MCF 10A (cell line): ENCODE measurements around a stretch of chr6.

DNA sequence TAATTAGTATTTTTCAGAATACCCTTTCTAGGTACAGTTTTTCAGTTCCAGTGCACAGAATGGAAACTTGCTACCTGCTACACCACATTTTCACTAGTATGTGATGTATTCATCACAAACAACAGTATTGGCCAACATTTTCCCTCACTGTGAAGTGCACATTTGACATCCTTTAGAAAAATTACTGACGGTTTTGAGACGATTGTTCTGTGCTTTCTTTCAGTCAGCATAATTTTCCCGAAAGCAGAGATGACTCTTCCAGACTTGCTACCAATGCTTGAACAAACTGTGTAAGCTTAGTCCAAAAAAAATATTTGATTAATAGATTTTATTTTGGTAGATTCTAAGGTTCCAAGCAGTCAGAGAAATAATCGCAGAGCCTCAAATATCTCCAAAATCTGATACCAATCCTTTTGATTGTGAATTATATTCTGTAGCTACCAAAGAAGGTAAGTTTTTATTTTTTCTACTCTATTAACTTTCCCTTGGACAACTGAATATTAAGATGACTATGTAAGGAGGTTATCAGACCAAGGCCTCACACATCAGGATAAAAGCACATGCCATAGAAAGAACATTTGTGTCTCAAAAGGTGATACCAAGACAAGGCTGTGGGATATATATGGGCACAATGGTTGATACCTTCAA, 151.0 kb upstream of the ESR1 start:
- PRO-cap = no peak
- RRBS = no CpG with 5 or more reads among the region's 4 CpGs

- PRO-cap = no peak
- RRBS = no CpG with 5 or more reads among the region's 9 CpGs
Observed at GRCh38 chr6:151690799-151691887, 116.3 kb upstream of the ESR1 start.

- PRO-cap = bidirectional peak, plus-strand start at chr6:151764203, minus-strand start at chr6:151764060
- RRBS = no CpG with 5 or more reads among the region's 24 CpGs
Observed at GRCh38 chr6:151763260-151764389, 43.9 kb upstream of the ESR1 start.

DNA sequence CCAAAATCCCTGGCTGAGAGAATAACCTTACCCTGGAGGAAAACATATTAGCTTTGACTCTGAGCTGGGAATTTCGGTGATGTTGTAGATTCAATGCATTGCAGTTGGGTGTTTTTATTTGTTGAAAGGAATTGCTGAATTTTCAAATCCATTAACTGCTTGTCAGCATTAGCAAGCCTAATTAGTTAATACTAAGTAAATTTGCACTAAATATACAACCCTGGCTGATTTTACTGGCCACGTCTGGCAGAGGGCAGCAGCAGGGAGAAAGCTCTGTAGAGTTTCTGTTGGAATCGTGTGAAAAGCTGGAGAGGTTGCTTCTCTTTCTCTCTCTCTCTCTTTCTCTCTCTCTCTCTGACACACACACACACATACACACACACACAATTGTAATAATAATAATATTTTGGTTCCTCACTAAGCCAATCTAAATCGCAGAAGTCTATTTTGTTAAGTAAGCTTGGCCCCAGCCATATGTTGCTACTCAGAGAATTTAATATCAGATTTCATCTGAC, 289.4 kb downstream of the ESR1 start:
- PRO-cap = no peak
- RRBS = no CpG with 5 or more reads among the region's 4 CpGs

GRCh38 chr6:152268045-152268517, 369.1 kb downstream of the SYNE1 start:
- PRO-cap = no peak
- RRBS = no CpG with 5 or more reads among the region's 8 CpGs

DNA sequence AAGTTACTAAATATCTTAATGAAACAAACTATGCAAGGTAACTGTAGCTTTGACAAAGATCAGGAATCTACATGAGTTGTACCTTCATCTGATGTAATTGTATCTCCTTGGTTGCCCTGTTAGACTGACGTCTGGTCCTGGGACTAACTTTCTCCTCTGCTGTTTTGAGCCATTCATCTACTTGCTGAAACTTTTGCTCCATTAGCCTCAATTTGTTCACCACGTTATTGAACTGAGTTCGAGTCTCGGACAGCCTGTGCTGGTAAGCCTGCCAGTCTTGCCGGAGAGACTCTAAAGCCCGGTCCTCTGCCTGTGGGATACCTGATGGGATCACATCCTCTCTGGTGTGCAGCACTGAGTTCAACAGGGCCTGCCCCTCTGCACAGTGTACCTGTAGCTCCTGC, 282.6 kb downstream of the SYNE1 start:
- PRO-cap = no peak
- RRBS = no CpG with 5 or more reads among the region's 6 CpGs

DNA sequence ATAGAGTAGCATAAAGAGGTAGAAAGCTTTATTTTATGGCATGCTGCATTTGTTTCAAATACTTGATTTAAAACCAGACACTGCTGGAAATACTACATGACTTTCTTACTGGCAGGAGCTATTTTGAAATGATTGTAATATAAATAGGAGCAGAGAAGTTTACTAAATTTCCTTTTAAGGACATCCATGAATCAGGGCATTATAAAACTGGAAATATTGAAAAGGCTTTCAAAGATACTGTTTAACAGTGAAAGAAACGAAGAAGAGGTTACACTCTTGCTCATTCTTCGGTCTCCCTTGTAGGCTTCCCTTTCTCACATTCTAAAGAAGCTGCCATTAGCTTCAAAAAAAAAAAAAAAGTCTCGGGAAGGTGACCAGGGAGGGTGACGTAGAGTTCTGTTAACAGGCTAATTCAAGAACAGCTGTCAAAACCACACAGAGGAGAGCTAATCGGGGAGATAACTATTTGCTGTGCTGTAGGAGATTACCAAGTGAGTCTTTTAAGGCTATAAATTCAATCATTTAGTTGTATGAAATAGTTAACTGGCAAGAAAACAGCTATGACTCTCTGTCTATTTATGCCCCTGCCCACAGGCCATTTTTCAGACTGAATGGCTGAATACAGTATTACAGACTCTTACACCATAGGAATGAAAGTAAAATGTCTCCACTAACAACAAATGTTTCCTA, 256.9 kb downstream of the SYNE1 start:
- PRO-cap = bidirectional peak, plus-strand start at position 436 of the sequence, minus-strand start at position 323 of the sequence; bidirectional peak, plus-strand start at position 605 of the sequence, minus-strand start at position 502 of the sequence
- RRBS = no CpG with 5 or more reads among the region's 5 CpGs

- PRO-cap = no peak
- RRBS = no CpG with 5 or more reads among the region's 2 CpGs
Observed at GRCh38 chr6:152565920-152566305, 71.2 kb downstream of the SYNE1 start.

DNA sequence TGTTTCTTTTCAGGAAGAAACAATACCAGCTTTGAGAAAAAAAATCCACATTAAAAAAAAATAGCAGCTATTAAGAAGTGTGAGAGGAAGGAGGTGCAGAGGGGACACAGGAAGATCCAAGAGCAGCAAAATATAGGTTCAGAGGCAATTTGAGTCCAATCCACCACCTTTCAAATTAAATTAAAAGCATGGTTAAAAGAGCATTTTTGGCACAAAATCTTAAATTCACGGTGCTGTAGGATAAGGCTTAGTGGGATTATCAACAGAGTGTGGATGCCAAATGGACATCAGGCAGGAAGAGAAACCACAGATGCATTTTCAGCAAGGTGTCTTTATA, 70.8 kb downstream of the SYNE1 start:
- PRO-cap = no peak
- RRBS = no CpG with 5 or more reads among the region's 1 CpG

DNA sequence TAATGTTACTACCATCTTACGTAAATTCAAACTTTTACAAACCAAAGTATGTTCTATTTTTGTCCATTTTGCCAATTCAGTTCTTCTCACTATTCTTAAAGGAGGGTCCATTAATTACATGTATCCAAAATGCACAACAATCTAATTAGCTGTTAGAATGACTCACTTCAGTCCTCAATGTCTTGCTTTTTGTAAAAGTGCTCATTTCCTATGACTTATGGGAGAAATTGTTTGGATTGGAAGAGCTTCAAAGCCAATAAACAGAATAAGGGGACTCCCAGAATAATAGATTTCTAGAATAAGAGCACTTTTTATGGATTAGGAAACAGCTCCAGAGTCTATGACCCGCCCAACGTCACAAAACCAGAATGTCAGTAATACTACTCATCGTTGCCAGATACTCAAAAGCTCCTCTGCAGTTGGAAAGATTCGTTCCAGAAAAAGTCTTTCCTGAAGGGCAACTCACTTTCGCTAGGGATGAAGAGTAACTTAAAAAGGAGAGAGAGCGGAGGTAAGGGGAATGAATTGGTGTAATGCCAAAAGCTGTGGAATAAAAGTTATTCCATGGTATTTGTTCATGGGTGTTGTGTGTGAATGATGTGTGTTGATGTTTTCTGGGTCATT, 64.8 kb downstream of the SYNE1 start:
- PRO-cap = no peak
- RRBS = no CpG with 5 or more reads among the region's 7 CpGs

DNA sequence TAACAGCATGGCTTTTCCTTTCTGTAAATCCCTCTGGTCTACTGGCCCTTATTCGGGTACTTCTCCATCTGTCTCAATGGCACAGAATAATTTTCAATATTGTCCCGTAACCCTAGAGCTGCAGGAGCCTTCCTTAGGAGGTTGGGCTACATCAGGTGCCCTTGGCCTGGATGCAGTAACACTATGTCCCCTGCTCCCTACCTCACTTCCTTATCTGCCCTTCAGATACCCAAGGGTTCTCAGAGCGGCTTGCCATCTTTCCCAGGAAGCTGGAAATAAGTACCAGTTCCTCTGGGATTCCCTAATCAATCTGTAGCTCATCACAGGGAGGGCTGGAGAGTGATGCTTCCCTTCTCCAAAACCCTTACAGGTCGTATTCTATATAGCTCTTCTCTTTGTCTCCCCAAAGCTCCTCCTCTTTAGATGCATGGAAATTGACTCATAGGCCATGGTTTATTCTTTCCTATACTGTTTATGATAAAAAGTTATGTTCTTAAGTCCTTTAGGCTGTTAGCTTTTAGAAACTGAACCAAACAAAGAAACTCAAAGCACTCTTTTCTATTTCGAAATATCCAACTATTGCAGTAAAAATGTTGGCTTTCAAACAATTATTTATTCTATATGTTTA, 4.2 kb downstream of the MYCT1 start:
- PRO-cap = no peak
- RRBS = no CpG with 5 or more reads among the region's 5 CpGs

GRCh38 chr6:152987104-152987566, 4.3 kb upstream of the FBXO5 start:
- PRO-cap = no peak
- RRBS = no CpG with 5 or more reads among the region's 5 CpGs

- PRO-cap = no peak
- RRBS = no CpG with 5 or more reads among the region's 11 CpGs
Observed at GRCh38 chr6:154329383-154330381, 26.9 kb downstream of the IPCEF1 start.

DNA sequence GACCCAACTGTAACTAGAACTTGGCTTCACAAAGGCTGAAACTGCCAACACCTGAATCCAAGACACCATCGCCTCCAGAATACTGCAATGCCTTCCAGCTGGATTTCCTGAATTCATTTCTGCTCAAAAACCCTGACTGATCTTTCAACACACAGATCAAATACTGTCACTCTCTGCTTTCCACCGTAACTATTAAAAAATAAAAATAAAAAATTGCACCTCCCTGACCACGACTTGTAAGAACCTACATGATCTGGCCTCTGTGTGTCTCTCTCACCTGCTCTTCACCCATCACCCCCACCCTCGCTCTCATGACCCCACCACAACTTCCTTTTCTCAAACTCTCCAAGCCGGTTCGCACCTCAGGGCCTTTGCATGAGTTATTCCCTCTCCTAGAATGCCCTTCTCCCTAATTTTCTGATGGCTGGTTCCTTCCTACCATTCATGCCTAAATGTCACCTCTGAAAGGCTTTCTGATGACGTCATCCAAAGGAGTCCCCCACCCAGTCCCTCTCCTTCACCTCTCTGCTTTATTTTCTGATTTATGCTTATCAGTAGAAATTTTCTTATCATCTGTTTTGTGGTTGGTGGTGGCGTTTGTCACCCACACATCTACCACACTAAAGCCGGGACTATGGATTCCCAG, 9.2 kb downstream of the CNKSR3 start:
- PRO-cap = no peak
- RRBS = no CpG with 5 or more reads among the region's 9 CpGs

DNA sequence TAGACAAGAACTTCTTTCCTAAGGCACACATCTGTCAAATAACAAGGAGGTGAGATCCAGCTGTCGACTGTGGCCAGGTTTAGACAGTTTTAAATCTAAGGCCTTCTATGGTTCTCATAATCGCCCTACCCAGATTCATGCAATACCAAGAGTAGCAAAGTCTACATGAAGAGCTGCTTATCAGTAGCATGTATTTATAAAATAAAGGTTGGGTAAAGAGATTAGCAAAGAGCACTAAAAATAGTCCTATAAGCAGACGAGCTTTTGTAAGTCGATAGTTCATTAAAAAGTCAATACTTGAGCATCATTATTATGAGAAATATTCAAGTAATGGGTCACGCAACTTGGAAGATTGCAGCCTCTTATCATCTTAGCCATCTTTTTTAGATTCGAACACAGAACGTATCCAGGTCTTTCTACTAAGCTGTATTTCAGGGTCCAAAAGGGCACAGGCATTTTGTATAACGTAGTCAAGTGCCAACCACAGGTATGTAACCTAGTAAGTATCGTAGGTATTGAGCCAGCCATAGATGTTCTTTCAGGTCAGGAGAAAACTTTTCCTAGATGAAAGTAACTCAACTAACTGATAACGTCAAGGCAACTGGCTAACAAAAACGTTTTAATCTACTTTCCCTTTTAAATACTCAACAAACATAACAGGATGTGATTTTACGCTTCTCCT, 3.1 kb downstream of the CNKSR3 start:
- PRO-cap = no peak
- RRBS = no CpG with 5 or more reads among the region's 12 CpGs

- PRO-cap = no peak
- RRBS = no CpG with 5 or more reads among the region's 3 CpGs
Observed at GRCh38 chr6:154822507-154823636, 89.7 kb downstream of the SCAF8 start.

DNA sequence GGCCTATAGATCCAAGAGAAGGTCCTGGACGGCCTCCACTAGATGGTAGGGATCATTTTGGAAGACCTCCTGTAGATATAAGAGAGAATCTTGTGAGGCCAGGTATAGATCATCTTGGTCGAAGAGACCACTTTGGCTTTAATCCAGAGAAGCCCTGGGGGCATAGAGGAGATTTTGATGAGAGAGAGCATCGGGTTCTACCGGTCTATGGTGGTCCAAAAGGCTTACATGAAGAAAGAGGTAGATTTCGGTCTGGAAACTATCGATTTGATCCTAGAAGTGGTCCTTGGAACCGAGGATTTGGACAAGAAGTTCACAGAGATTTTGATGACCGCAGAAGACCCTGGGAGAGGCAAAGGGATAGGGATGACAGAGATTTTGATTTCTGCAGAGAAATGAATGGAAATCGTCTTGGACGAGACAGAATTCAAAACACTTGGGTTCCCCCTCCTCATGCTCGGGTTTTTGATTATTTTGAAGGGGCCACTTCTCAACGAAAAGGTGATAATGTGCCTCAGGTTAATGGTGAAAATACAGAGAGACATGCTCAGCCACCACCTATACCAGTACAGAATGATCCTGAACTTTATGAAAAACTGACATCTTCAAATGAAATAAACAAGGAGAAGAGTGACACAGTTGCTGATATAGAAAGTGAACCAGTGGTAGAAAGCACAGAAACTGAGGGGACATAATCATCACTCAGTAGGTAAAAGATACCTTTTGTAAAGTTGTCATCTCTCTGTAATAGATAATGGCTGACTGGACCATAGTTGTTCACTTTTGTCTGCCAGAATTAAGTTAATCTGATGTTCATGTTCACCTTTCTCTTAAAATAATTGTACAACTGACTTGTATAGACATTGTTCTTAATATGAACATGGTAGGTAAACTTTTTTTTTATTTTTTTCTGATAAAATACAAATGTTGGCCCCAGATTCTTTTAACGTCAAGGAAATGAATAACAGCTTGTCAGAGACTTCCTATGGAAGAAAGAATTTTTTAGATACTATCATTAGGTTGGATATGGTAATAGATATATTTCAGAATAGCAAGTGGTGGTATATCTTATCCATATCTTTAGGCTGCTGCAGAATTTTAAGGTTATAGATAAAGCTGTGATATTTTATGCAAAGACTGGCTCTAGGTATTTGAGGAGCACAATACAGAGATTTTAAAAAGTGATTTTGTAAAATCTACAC, 99.9 kb downstream of the SCAF8 start:
- PRO-cap = no peak
- RRBS = no CpG with 5 or more reads among the region's 13 CpGs

DNA sequence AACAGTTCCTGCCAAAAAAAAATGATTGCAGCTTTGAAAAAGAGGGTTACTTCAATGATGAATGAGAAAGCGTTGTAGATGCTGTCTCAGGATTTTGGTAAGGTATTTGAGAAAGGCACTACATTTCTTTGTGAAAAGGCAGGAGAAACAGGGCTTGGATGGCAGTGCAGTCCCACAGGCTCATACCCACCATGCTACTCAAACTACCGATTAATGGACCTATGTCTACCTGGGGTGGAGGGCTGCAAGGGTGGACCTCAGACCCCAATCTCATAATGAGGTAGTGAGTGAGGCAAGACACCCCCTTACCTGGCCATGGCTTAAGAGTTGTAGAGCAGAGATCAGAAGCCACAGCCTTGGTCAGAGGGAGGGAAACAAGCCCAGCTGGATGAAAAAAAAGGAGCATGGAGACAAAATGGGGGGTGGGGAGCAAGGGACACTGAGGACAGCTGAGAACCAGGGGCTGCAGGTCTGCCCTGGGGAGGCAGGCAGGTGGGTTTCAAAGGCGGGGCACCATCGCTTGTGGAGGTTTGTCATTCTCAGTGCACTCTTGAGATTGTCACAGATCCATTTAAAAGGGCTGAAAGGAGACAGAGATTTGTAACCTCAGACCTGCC, 105.7 kb upstream of the TIAM2 start:
- PRO-cap = no peak
- RRBS = no CpG with 5 or more reads among the region's 4 CpGs

GRCh38 chr6:155014517-155015308, 19.6 kb downstream of the TIAM2 start:
- PRO-cap = no peak
- RRBS = no CpG with 5 or more reads among the region's 4 CpGs

DNA sequence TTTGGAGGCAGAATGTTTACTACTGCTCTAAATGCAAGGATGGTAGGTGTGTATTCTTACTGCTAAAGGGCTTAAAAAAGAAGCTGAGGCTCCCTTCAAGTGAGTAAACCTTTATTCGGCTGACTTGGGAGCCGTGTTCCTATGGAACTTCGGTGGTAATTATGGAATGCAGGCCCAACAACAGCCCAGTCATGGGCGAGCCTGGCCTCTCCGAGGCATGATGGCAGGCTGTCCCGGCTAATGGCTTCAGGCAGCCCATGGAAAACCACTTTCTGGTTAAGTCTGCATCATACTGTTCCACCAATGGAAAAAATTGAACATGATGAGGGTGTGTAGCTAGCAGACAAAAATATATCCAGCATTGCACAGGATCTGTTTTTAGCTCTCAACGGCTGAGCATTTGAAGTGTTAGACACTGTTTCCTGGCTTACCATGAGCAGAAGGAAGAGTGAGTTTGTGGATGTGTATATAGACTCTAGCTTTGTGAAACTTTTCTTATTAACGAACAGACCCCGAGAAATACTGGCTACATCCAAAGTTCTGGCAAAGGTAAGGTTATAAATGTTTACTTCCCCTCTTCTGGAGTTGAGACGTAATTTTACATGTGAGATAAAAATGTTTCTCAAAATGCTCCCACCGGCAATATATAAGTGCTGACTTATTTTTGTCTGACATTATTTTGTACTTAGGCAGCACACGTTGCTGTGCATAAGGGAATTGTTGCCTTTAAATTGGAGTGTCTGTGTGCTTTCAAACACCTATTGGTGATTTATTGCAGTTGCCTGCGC, 111.7 kb downstream of the TIAM2 start:
- PRO-cap = no peak
- RRBS = no CpG with 5 or more reads among the region's 13 CpGs